Spinal cord (tissue), 3 donors: ENCODE measurements around a stretch of chr6.

- PRO-cap: no peak
- RAMPAGE, long total RNA: no peak
These were observed 17.1 kb downstream of the CD83 start for GRCh38 chr6:14134639-14135144.

DNA sequence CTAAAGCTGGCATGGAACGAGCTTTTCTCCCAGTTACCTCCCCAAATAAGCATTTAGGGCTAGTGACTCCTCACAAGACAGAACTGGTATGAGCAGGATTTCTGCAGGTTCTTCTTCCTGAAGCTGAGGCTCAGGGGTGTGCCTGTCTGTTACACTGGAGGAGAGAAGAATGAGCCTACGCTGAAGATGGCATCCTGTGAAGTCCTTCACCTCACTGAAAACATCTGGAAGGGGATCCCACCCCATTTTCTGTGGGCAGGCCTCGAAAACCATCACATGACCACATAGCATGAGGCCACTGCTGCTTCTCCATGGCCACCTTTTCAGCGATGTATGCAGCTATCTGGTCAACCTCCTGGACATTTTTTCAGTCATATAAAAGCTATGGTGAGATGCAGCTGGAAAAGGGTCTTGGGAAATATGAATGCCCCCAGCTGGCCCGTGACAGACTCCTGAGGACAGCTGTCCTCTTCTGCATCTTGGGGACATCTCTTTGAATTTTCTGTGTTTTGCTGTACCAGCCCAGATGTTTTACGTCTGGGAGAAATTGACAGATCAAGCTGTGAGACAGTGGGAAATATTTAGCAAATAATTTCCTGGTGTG, 17.7 kb downstream of the CD83 start:
- PRO-cap: no peak
- RAMPAGE, long total RNA: no peak

DNA sequence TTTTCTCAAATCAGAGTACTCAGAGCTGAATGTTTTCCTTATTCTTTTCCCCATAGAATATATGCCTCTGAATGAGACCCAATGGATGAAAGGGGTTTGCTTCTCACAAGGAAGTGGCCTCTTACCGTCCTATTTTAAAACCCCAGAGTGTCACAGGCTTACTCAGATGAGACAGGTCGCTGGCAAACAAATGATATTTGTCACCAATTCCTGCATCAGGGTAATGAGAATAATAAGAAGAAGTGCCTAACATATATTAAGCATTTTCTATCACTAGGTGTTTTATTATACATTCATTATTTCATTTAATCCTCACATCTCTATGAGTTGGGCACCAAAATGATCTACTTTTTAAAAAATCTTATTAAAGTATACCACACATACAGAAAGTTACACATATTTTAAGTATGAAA, 538.7 kb downstream of the CD83 start:
- PRO-cap: no peak
- RAMPAGE, long total RNA: no peak

DNA sequence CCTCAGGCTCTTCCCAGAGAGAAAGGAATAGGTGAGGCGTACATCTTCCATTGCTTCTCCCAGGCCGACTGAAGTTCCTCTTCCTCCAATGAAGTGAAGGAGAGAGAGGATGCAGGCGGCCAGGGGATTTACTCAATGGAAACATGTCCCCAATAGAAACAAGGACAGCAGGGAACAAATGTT, 510.5 kb upstream of the JARID2 start:
- PRO-cap: no peak
- RAMPAGE, long total RNA: no peak

DNA sequence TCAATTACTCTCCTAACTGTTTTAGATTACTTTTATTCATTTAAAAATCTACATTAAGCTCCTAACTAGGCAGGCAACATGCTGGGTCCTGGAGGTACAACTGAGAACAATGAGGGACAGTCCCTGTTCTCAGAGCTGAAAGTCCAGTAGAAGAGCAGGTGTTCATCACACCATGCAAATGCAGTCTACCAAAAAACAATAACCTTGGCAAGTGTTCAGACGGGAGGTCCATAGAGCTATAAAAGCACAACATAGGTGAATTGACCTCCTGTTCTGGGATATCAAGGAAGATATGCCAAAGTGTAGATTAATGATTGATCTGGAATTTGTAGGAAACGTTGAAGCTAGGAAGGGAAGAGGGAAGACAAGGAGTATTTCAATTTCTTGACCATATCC, 485.9 kb upstream of the JARID2 start:
- PRO-cap: no peak
- RAMPAGE, long total RNA: no peak

DNA sequence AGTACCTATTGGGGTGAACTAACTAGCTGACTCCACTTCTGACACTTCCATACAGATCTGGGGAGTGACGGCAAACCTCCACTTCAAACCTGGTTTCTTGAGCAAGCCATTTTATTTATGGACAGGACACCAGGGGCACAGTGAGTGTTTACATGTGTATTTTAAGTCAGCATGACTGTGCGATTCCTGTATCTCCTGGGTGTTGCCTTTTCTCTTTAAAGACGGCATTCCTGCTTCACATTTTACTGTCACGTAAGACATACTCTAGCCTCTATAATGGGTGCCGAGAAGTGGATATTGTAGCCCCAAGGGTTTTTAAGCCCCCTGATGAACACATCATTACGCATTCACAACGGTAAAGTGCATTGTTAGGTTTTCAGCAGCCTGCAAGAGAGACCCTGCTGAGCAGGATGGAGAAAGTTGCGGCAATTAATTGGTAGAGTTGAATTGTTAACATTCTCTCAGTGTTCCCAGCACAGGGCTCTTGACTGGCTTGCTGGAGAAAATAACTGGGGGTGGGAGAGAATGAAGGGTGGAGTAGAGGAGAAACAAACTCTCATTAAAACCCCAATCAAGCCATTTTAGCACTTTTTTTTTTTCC, 468.3 kb upstream of the JARID2 start:
- PRO-cap: no peak
- RAMPAGE, long total RNA: no peak

- PRO-cap: no peak
- RAMPAGE, long total RNA: no peak
These were observed 576 bp downstream of the JARID2 start for GRCh38 chr6:15246340-15246950.

GRCh38 chr6:15287695-15288489, 42.0 kb downstream of the JARID2 start:
- PRO-cap: no peak
- RAMPAGE, long total RNA: no peak

DNA sequence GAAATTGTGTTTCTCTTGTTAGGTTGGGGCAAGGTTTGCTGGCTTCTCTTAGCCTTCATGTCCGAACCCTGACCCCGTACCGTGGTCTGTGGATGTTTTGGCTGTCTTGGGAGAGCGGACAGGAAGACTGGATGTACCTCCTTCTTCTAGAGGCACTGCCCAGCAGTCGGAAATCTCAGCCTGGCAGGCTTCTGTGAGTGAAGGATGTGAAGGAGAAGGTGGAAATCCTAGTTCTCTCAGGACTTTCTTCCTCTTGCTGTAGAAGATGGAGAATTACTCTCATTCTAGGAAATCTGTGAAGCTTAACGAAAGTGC, 125.8 kb downstream of the JARID2 start:
- PRO-cap: no peak
- RAMPAGE, long total RNA: no peak

DNA sequence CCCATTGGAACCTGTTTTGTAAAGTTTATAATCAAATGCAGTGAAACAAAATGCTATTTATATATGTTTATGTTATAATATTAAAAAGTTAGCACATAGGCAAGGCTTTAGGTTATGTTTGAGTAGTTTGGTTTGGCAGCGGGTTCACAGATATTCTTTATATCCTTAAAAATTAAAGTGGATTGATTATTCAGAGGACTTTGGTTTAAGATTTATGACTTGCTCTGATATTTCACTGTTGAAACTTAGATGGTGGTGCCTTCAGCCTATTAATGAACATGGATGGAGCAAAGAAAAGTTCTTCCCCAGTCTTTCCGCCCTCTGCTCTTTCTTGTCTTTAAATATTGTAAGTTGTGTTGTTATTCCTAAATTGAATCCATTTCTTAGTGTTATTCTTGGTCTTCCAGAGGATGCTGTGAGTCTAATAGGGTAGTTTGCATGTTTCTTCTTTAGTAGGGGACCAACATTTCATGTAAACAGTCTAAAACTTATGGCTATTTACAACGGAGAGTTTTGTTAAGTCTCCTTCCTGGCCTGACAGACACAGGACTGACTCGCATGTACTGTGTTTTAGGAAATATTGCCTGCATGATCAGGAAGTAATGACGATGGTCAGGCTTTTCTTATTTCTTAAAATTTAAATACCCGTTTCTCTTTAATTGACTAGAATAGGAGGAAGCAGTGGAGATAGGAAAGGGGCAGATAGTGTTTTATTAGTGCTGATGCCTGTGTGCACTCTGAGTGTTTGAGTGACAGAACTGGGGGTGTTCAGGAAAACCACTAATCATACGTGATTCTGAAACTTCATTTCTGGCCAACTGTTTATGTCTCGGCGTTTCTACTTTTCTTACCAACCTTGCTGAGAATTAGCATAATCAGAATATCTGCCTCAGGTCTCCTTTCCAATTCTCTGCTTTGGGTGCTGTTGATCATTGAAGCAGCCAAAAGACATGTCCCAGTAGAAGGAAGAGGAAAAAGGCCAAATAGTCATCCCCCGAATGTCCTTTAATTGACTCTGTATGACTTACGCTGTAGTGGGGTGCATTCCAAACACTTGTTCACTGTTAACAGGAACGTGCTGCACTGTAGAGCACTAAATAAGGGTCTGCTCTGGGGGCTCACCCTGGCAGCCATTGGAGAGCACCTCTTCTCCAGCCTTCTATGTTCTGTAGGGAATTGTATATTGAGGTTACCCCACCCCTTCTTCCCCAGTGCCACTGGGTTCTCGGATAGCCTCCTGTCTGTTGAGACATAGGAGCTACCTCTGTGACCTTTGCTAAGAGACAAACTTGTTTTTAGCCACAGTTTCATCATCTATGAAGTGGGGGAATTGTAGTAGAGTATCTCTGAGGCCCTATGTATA, 152.7 kb downstream of the JARID2 start:
- PRO-cap: no peak
- RAMPAGE, long total RNA: no peak

DNA sequence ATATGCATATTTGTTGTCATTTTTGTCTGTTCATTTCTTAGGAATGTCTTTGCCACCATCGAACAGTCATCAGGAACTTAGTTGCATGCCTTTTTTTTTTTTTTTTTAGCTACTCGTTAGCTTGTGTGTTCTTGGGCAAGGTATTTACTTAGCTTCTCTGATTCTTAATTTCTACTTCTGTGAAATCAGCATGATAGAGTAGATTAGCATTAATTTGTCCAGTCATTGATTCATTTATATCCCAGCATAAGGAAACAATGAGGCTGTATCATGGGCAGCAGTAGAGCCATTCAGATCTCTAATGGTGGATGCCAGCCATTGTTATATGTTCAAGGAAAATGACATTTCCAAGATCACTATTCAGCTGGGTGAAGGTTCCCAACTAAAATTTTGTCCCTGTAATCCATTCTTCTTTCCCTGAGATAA, 188.4 kb downstream of the DTNBP1 start:
- PRO-cap: no peak
- RAMPAGE, long total RNA: no peak

DNA sequence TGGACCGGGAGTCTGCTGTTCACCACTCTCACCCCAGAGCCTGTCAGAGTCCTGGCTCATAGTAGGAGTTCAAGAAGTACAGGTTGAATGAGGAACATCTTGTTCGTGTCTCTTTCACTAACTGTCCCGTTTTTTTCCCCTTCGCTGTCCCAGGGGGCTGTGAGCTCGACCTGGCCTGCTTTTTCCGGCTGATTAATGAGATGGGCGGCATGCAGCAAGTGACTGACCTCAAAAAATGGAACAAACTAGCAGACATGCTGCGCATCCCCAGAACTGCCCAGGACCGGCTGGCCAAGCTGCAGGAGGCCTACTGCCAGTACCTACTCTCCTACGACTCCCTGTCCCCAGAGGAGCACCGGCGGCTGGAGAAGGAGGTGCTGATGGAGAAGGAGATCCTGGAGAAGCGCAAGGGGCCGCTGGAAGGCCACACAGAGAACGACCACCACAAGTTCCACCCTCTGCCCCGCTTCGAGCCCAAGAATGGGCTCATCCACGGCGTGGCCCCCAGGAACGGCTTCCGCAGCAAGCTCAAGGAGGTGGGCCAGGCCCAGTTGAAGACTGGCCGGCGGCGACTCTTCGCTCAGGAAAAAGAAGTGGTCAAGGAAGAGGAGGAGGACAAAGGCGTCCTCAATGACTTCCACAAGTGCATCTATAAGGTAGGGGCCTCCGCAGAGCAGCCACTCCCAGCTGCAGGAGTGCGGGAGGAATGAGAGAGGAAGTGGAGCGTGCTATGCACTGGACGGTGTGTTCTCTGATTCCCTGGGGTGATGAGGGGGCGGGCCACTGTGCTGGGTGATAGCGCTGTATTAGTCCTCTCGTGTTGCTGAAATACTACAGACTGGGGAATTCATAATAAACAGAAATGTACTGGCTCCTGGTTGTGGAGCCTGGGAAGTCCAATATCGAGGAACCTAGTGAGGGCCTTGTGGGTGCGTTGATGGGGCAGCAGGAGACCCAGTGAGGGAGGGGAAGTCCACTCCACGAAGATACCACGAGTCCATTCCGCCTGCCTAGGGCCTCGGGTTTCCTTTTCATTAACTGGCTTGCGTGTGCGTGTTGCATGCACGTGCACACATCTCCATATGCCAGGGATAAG, 161.7 kb downstream of the DTNBP1 start:
- PRO-cap: no peak
- RAMPAGE, long total RNA: no peak

DNA sequence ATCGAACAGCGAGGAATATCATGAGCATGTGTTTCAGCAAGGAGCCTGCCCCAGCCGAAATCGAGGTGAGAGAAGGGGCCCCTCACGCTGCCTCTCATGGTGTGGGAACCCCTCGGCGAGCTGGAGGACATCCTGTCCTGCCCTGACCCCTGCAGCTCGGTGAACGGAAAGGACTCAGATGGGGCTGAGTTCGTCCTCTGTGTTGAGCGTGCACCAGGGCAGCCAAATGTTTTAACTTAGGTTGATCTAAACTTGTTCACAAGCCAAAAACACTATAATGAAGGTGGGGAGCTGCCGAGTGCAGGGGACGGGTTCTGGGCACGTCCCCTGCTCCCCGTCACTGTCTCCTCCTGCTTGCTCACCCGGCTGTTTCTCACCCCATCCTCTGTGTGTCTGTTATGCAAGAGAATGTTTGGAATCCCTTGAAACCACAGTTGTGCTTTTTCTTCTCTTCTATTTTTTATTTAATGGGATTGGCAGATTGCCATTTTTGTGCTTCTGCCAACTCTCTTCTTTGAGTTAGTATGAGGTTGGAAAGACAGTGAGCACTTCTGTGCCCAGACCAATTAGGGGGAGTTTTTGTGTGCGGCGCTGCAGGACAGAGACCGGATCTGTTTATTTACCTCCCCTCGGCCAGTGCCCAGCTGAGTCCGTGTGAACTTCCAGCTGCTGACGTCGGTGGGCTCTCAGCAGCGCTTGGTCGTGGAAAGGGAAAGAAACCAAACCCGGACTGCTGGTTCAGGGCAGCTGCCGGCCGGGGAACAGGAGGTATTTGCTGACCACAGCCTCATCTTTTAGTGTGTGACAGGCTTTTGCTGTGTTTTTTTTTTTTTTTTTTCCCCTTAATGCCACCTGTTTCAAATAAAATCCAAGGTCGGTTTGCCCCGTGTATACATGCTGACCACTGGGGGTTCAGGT, 158.0 kb downstream of the DTNBP1 start:
- PRO-cap: no peak
- RAMPAGE, long total RNA: no peak

- PRO-cap: no peak
- RAMPAGE, long total RNA: no peak
These were observed 147.2 kb downstream of the DTNBP1 start for GRCh38 chr6:15515734-15516007.

- PRO-cap: no peak
- RAMPAGE, long total RNA: no peak
These were observed 142.8 kb downstream of the DTNBP1 start for GRCh38 chr6:15520054-15520366.

DNA sequence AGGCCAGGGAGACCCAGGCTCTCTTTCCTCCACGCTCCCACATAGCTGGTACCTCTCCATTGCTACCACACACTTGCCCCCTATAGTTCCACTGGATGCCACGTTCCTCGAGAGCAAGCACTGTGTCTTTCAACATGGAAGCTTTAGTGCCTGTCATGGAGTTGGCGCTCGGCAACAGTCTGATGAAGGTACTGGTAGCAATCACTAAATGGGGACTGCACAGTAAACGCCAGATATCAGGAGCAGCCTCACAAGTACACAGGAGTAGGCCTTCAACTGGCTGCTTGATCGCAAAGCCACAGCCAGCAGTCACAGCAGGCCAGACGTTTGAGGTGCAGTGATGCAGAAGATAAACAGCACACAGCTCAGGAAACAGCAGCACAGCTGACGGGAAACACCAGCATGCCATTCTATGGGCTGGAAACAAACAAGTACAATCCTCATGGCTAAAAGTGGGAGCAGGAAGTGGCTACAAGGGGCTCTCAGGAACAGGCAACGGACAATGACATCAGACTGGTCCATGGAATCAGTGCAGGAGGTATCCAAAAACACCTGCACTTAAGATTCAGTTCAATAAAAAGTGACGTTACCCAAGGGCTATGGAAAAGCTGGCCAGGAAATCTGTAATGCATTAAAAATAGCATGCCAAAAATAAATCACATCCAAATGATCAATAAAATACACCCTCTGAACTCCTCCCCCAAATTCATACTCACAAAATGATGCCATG, 111.1 kb downstream of the DTNBP1 start:
- PRO-cap: no peak
- RAMPAGE, long total RNA: no peak

DNA sequence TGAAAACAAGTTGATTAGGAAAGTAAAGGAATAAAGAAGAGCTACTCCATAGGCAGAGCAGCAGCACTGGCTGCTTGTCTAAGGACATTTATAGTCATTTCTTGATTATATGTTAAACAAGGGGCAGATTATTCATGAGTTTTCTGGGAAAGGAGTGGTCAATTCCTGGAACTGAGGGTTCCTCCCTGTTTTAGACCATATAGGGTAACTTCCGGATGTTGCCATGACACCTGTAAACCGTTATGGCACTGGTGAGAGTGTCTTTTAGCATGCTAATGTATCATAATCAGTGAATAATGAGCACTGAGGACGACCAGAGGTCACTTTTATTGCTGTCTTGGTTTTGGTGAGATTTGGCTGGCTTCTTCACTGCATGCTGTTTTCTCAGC, 232.9 kb upstream of the DTNBP1 start:
- PRO-cap: no peak
- RAMPAGE, long total RNA: no peak

DNA sequence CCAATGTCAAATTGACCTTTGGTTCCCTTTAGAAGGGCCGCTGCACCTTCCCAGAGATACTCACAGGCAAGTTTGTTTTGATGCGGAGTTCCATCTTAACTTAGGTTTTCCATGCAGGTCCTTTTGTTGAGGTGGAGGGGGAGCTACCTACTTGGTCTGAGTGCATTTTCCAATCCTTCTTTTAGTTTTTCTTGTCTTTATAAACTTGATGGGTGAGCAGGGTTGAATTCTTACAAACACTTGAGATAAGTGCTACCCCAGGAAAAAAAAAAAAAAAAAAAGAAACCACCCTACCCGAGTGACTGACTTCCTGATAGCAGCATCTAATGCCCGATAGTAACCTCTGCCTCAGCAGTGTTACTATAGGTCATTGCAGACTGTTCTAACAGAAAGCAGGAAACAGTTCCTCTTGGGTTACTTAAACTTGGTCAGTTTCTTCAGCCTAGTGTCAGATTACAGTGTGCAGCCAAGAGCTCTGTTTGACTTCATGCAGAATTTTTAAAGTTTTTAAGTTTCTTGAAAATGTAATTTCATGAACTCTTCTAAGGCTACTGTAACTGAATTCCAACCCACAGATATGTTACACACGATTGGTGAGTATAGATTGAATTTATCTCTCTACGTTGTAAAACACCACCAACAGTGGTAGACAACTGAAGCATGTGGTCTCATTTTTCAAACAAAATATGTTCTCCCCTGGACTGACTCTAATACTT, 2.0 kb downstream of the MYLIP start:
- PRO-cap: no peak
- RAMPAGE, long total RNA: no peak

- PRO-cap: no peak
- RAMPAGE, long total RNA: no peak
These were observed 32.9 kb upstream of the GMPR start for GRCh38 chr6:16205336-16206115.

- PRO-cap: no peak
- RAMPAGE, long total RNA: no peak
These were observed 2.4 kb downstream of the GMPR start for GRCh38 chr6:16240857-16241053.